Metastatic Pancreatic Carcinoma in the Ovary (tissue), 1 donor: ENCODE data around the genes DMRTA2, NRDC, RAB3B and TXNDC12.

DNA sequence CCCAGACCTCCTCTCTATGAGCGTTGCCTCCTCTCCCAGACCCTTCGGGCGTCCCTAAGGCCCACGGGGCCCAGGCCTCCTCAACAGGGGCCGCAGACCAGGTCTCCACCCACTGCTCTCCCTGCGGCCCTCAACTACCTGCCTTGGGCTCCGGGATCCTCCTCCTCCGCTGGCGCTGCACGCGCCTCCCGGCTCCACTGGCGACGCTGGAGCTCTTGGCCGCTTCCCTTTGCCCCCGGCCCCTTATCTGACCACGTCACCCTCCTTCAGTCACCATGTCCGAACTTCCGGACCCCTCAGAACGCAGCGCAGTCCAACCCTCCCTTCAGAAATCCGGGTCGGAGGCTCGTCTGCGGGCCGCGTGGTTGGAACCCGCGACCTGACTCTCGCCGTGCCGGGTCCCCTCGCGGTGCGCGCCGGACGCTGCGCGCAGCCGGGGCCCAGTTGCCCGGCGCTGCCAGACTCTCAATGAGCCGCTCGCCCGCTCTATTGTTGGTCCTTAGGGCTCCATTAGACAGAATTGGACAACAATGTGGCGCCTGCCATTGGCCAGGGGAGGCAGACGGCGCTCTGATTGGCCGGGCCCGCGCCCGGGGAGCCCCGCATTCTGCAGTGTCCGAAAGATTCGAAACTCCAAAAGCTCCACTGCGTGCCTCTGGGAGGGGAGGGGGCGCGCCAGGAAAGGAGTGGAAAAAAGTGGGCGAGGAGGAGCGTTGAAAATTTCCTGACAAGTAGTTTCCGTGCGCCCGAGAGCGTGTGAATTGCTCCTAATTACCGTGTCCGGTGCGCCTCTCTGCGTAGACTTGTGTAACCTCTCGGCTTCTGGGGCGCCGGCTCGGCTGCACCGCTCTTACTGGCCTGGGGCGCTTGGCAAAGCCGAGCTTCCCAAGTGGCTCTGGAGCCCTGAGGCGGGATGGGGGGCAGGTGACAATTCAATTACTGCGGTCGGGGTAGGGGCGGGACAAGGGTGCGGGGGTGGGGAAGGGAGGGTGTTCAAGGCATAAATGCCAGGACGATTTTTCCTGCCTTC, at the start of gene DMRTA2:
DMRTA2 (minus strand) TSS at position 470 of the 1,030 bp plus-strand sequence.
- PRO-cap, result no peak

DNA sequence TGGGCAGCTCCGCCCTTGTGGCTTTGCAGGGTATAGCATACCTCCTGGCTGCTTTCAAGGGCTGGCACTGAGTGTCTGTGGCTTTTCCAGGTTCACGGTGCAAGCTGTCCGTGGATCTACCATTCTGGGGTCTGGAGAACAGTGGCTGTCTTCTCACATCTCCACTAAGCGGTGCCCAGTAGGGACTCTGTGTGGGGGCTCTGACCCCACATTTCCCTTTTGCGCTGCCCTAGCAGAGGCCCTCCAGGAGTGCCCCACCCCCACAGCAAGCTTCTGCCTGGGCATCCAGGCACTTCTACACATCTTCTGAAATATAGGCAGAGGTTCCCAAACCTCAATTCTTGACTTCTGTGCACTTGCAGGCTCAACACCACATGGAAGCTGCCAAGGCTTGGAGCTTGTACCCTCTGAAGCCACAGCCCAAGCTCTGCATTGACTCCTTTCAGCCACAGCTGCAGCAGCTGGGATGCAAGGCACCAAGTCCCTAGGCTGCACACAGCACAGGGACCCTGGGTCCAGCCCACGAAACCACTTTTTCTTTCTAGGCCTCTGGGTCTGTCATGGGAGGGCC, 204.6 kb downstream of the FAF1 start:
- PRO-cap, result no peak

DNA sequence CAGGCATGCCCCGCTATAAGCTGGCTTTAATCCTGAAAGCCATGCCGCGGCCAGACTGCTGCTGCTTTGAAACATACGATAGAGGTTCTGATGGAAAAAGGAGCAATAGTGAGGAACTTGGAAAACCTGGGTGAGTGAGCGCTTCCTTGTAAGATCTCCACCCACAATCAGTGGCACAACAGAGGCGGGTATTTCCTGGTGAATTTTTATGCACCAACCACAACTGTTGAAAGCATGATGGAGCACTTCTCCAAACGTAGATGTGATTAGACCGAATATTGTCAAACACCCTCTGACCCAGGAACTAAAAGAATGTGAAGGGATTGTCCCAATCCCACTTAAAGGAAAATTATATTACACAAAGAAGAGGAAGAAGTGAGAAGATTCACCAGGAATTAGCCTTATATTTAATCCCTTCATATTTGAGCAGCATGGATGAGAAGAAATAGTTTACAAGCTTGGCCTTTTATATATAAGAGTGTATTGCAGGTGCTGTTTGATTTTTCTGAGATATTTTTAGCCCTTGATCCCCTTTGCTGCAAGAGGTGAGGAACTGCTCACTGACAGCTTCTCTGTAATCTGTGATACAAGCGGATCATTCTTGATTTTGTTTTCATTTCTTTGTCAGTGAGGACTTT, 113.5 kb downstream of the FAF1 start:
- PRO-cap, result no peak

DNA sequence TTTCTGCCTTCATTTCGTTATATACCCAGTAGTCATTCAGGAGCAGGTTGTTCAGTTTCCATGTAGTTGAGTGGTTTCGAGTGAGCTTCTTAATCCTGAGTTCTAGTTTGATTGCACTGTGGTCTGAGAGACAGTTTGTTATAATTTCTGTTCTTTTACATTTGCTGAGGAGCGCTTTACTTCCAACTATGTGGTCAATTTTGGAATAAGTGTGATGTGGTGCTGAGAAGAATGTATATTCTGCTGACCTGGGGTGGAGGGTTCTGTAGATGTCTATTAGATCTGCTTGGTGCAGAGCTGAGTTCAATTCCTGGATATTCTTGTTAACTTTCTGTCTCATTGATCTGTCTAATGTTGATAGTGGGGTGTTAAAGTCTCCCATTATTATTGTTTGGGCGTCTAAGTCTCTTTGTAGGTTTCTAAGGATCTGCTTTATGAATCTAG, 51.9 kb downstream of the FAF1 start:
- PRO-cap, result no peak

DNA sequence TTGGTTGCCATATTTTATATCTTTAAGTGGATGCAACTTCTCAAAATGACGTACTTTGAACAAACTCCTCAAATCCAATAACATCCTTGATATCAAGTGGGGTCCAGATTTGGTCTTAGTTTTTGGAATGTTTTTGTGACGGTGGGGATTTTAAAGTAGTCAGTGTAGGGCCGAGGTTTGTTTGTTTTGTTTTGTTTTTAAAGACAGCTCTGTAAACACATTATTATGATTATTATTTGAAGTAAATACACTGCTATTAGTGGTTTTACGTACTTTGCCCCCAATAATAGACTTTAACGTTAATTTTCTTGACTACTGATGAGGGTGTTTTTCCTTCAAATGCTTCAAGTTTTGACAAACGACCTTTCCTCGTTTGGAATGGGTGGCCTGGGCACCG, 569 bp downstream of the CDKN2C start:
- PRO-cap, result no peak

DNA sequence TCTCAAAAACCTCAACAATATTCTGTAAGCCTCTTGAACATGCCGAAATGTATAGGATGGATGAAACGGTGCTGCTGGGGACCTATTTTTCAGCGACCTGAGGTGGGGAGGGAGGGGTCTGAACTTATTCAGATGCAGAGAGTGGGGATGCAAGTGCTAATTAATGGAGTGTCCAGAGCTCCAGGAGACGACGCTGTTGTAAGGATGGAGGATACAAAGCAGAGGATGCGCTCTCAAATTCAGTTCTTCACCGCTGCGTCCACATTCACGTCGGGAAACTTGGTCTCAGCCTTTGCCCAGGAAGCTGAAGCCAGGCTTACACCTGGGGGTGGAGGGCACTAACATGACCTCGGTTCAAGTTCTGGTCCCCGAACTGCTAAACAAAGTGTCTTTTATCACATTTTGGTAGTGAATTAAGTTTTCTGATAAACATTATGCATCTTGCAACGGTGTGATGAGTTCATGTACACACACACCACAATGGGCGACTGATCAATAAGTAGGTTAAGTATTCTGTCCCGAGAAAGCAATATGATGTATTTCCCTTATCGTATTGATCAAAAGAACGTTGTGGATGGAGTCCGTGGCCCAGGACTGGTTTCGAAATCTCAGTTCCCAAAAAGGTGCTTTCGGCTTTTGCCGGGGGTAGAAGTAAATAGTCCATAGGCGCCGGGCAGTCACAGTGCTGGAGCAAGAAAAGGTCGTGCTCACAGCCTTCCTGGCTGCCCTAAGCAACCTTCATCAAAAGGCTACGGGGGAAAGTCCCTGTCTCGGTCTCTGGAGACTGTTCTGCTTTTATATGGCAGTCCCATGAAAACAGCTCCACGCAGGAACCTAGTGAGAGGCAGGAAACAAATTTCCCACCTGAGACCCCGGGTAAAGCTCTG, 6.6 kb downstream of the CDKN2C start:
- PRO-cap, result unidirectional peak, plus-strand start at position 682 of the sequence

- PRO-cap, result no peak
These were observed 40.5 kb upstream of the TTC39A start for GRCh38 chr1:51370872-51371223.

DNA sequence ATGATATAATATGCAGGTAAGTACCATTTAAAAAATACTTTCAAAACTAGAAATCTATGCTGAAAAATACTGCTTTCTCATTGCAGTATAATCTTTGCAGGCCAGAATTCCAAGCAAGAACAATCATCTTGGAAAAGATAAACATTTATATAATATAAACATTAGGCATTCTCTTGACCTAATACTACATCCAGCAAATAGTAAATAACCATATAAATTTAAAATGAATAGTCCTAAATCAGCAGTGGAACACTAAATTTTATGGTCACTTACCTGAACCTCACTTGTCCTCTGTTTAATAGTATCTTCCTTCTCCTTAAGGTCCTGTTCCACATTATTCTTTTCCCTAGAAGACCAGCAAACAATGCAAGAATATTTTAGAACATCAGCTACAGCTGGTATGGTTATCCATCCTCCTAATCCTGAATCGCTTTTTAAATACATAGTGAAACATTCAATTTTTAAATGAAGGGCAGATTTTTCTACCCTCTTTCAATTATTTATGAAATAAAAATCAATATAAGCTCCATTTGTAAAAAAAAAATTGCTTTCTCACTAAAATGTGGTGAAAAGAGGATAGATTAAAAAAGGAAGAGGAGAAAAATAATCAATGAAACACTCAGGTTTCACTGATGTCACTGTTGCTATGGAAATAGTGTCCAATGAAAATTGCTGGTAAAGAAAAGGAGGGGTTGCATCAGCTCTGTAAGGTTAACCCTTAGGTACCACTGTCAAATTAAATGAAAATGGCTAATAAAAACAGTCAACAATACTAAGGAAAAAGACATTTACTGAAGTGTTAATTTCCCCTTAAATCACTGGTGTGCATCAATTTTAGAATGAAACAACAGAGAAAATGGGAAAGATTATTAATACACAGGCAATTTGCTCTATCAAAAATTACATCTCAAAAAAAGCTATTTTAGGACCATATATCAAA, 91.4 kb upstream of the TTC39A start:
- PRO-cap, result no peak

- PRO-cap, result no peak
These were observed 4.5 kb downstream of the EPS15 start for GRCh38 chr1:51514416-51515089.

- PRO-cap, result no peak
These were observed 20.1 kb downstream of the OSBPL9 start for GRCh38 chr1:51636920-51637520.

DNA sequence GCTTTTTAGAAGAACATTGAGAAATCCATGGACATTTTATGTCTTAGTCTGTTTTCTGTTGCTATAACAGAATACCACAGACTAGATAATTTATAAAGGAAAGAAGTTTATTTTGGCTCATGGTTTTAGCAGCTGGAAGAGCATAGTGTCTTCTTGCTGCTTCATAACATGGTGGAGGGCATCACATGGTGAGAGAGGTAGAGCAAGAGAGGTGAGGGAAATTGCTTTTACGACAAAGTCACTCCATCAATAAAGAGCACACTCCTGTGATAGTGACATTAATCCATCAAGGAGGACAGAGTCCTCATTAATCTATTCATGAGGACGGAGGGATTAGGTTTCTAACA, 26.0 kb downstream of the OSBPL9 start:
- PRO-cap, result no peak

DNA sequence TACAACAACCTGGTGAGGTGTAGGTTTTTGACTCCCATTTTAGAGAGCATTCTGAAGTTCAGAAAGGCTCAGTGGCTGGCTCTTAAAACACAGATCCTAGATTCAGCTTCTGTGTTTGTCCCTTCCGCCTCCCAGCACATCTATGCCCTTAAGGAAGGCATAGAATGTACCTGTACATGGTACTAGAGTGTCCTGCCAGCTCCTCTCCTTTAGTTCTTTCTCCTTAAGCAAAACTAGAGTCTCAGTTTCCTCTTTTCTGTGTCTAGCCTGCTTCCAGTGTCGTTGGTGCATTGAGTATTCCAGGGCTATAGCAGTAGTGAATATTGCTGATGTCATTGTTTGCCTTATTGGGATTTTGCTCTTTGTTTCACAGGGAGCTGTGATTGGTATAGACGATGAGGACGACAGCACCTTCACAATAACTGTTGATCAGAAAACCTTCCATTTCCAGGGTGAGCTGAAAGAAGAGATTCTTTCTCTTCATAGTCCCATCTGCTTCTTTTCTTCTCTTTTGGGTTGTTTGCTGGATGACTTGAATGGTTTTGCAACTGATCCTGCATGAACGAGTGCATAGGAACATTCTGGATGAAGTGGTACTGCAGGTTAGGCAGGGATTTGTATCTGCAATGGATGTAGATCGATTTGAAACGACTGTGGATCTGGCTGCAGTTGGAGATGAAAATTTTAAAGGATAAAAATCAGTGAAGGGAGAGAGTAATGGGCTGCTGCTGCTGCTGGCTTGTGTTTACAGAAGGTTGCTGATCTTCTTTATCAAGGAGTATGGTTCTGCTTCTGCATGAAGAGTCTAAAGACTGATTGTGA, 52.4 kb downstream of the OSBPL9 start:
- PRO-cap, result no peak

- PRO-cap, result no peak
These were observed 83.5 kb downstream of the NRDC start for GRCh38 chr1:51794842-51795553.

DNA sequence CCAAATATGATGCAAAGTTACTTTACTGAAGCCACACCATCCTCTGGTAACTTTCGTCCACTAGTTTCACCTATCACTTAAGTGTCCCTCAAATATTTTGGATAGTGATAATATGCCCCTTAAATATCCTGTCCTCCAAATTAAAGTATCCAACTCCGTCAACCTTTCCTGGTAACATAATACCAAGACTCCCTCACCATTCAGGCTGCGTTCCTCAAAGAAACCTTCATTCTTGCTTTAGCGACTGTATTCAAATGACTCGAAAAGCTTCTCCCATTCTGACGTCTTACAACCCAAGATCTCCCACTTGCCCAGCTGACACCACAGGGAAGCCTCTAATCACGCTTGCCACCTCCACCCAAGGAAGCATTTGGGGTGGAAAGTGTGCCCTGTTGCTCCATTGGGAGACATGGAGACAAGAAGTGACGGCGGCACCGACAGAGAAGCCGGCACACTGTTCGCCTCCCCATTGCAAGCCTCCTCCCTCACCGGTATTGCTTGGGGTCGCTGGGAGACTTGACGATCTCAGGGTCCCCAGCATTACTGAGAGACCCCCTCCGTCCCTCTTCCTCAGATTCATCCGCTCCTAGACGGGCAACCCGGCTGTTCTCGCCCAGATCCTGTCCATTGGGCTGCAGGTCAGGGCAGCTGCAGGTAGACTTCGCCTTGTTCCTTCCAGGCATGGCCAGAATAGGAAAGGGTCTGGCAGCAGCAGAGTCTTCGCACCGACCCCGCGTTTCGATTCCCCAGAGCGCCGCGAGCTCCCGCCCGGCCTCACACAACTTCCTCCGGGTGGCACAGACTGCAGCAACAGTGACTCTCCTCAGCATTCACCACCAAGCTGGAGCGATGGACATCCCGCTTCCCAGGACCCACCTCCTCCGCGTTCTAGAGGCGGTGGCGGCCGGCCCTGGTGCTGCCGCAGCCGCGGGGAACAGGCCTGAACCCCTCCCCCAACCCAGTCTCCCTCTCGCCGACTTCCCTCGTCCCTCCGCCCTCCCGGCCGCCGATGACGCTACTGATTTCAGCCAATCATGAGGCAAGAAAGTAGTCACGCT, at the start of gene NRDC:
NRDC (minus strand) TSS at position 942 of the 1,058 bp plus-strand sequence.
- PRO-cap, result bidirectional peak, plus-strand start outside the sequence, minus-strand start at position 956 of the sequence

GRCh38 chr1:51989996-51990885, at the start of gene RAB3B:
RAB3B (minus strand) TSS chr1:51990700.
- PRO-cap, result unidirectional peak, minus-strand start at chr1:51990693

- PRO-cap, result no peak
These were observed 312 bp downstream of the TXNDC12 start for GRCh38 chr1:52054818-52054940.

DNA sequence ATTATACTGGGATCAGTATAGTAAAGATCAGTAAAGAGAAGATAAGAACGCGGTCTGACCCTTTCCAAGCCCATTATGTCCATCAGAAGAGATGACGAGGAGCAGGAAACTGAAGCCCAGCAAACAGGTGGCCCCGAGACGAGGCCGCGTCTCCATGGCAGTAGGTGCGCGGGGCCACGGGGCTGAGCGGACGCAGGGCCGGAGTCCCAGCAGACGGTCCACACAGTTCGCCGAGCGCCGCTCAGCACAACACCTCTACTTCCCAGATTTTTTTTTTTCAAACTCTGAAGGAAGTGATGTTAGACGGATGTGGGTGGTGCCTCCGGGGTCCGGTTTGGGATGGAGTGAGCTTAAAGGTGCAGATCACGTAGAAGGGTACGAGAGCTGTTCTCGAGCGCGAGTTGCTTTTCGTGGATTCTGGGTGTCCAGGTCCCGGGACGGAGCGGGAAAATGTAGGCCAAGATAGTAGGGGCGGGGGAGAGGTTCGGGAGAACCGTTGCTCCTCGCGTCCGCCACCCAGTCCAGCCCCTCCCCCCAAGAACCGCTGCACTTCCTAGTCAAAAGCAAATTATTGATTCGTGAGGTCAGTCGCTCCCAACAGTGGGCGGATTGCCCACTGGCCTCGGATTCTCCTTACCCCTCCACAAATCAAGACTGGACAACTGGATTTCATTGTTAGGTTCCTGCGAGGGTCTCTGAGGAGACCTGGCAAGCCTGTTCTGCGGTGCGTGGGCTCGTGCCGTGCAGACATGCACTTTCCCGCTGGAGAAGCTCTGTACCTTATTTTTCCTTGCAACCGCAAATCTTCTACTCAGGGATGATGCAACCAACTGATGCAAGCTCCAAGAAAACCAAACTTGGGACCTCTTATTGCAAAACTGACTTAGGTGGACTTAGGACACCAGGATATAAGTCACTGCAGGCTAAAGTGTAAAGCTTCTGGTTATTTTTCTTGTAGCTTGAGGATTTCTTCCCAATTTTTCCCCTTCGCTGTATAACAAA, at the start of gene TXNDC12:
TXNDC12 (minus strand) TSS at position 251 of the 1,002 bp plus-strand sequence.
- PRO-cap, result bidirectional peak, plus-strand start at position 361 of the sequence, minus-strand start at position 229 of the sequence

DNA sequence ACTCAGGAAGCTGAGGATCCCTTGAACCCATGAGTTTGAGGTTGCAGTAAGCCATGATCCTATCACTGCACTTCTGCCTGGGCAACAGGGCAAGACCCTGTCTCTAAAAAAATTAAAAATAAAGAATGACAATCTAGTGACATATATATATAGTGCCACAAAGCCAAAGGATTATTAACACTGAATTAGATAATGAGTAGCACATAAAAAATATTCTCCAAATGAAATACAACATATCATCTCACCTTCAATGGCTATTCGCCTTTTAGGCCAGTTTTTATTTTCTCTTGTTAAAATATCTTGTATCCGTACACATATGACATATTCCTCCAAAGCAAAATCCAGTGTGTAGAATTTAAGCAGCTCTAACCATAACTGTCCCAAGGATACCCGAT, 73.1 kb downstream of the PRPF38A start:
- PRO-cap, result no peak

DNA sequence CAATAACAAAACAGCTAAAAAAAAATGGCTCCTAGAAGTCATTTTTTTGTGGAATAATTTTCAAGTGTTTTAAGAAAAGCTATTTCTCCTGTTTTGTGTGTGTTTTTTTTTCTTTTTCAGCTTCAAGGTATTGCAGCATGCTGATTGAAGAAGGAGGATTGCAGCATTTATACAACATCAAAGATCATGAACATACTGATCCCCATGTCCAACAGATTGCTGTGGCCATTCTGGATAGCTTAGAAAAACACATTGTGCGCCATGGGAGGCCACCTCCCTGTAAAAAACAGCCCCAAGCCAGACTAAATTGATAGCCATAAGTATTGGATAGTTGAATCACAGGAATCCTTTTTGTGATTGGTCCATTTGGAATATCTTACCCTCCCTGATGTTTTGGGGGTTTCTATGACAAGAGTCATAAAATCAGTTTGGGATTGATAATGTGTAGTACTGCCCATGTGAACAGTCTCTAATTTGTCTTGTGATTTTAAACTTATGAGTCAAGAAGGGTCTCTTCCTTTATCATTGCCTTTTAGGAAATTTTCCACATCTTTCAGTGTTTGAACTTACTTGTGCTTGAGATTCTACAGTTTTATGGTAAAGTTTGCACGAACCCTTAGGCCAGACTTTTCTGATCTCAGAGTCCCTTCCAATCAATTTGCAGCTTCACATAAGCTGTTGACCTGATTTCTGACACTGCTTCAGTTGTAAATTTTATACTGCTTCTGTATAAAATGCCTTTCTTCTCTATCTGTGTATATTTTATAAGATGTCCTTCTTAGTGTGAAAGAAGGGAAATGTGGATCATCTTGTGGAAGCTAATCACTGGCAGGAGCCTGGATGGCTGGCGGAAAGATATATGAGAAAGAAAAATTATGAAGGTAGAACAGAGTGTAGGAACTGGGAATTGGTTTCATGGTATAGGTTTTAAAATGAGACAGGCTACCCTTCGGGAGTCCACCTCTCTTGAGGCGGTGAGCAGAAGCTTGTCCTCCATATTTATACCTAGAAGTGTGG, 20.9 kb upstream of the ZYG11A start:
- PRO-cap, result no peak

GRCh38 chr1:53294514-53295018, 33.3 kb downstream of the LRP8 start:
- PRO-cap, result no peak